ENCODE measurements around a stretch of chr6.

- RRBS, result no CpG with 5 or more reads among the region's 3 CpGs
These were observed 23.4 kb upstream of the ELOVL2 start for GRCh38 chr6:11067486-11067919.

DNA sequence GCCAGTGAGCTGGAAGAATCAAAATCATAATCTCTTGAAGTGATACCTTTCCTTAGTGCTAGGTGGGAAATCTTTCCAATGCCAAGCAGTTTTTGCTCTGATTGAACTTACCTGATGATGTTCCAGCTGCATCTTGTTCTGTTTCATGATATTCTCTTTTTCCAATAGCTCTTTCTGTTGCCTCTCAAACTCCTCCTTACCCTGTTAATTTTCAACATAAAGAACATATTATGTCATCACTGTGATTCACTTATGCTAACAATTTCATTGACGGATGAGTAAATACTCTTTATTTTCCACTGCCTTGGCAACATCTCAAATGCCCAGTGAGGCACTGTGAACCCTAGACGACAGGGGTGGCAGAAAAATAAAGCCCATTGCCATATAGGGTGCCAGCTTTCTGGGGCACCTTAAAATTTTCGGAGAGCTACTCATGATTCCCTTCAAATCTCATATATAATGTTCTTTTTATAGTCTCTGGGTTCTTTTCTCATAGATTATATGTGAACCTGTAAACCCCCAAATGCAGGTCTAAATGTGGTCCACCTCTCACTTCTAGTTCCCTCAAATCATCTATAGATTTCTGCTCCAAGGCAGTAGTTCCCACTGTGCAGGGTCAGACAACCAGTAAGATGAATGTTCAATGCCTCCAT lies 44.2 kb downstream of the NEDD9 start:
- RRBS, result no CpG with 5 or more reads among the region's 3 CpGs

DNA sequence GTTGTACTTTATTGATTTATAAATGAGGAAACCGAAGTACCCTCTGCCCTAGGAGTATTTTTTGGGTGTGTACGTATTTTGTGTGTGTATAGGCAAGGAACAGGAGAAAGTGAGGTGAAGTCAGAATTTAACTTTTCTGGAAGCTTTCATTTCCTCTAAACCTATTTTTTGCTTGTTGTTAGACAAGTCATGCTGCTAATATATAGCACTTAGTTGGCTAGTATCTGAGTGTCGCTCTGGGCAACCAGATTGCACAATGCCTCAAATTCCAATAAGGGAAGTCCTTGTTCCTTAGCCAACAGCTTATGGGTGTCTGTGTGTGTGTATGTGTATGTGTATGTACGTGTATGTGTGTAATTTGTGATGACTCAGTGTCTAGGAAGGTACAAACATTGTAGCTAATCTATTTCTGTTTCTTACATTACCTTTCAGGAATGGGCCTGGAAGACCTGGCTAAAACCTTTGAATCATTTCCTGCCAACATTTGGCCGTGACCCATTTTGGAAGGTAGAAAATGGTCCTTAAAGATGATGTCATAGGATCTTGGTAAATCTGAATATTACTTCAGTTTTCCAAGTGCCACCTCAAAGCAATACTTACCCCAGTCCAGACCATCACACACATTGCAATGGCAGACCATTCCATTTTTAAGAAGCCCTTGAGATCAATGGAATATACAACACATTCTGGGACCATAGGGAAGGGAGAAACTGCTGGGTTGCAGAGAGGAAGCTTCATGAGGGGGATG lies 25.3 kb downstream of the NEDD9 start:
- RRBS, result no CpG with 5 or more reads among the region's 5 CpGs

DNA sequence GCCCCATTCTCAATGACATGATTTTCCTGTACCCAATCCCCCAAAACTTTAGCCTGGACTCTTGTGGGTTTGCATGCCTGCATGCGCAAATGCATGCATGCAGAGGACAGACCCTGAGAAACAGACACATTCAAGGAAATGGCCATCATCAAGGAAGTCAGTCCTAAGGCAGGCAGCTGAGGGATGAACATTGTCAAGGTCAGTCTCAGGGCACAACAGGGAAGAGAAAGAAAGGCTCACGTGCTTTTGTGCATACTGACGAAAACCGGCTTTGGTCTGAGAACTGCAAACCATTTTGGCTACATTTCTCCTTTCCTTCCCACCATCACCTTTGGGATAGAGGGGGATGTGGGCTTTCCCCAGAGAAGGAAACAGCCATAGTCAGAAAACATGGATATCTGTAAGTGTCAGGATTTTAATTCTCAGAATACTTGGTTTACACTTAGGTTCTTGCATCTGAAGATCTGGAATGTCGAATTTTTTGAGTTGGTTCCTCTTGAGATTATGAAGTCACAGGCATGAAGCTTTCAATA lies 12.9 kb downstream of the NEDD9 start:
- RRBS, result no CpG with 5 or more reads among the region's 5 CpGs

DNA sequence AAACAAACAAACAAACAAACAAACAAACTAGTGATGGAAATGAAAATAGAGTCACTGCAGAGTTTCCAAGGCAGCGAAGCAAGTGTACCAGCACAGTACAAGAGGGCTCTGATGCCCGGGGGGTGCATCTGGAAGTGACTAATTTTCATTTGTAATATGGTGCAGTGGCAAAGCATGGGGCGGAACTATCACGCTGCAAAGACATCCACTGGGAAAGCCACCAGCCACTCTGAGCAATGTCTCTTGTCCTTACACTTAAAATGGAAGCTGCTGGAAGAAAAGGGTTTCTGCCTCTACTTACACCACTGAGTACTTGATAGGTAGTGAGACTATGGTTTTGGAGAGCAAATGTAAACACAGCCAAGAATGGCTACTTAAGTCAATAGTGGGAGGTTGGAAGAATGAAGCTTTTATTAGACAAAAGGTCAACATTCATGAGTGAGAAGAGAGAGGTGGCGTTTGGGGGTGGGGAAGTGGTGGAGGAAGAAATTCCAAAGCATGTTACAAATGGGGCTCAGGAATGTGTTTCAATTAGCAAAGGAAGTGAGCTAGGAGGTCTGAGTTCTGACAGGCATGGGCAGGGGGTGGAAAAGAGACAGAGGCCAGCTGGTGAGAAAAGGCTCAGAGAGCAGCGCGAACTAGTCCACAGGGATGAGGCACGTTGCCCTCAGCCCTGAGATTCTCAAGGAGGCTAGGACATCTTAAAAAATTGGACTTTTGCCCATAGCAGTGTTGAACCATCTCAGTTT lies 44.6 kb upstream of the NEDD9 start:
- RRBS, result no CpG with 5 or more reads among the region's 8 CpGs

DNA sequence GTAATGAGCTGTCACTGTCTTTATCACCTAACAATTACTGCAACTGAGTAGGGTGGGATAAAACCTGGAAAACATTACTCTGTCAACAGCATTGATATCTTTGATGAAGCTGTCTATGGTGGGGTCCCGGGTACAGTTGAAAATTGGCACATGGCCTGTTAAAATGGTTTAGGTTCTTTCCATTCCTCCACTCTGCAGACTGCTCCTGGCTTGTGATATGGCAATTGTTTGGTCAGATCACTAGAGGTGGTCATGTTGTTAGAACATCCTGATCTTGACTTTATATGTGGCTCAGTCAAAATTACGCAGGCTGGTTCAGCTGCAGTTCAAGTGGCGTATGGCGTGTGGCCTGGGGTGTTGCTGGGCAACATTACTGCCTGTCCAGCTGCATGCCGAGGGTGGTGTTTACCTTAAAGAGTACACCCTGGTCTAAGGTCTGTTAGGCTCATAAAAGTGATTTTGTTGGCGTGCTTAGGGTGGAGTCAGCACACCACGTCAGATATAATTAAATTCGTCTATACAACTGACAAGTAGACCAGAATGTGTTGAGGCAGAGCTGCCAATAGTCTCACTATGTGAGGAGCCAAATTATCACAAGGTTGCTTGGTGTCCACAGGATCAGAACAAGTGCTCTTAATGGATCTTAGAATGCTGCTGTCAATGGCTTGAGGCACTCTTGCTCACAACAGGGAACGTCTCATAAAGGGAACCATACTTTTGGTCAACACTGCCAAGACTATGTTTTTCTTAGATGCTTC lies 55.6 kb upstream of the NEDD9 start:
- RRBS, result no CpG with 5 or more reads among the region's 9 CpGs

DNA sequence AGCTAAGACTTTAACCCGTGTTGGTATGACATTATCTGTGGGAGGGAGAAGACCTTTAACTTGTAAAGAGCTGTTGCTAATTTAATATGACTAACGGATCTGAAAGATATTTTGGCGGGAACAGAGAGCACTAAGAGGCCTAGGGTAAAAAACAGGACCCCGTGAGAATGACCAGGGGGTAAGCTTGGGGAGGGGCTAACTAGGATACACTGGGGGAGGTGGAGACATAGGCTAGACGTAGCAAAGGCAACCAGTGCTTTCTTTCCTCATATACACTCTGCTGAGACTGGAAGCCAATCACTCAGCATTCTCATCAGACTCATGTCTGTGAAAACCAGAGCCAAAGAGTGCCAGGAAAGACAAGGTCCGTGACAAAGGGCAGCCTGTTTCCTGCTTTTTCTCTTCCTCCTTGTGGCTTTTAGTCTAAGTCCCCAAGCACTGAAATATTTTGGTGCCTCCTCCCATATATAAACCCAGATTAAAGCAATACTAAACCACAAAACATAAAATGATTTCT lies 97.9 kb upstream of the NEDD9 start:
- RRBS, result no CpG with 5 or more reads among the region's 6 CpGs

- RRBS, result no CpG with 5 or more reads among the region's 1 CpG
These were observed 121.3 kb upstream of the TMEM170B start for GRCh38 chr6:11416354-11416639.

- RRBS, result no CpG with 5 or more reads among the region's 1 CpG
These were observed 114.0 kb upstream of the TMEM170B start for GRCh38 chr6:11423530-11423966.

DNA sequence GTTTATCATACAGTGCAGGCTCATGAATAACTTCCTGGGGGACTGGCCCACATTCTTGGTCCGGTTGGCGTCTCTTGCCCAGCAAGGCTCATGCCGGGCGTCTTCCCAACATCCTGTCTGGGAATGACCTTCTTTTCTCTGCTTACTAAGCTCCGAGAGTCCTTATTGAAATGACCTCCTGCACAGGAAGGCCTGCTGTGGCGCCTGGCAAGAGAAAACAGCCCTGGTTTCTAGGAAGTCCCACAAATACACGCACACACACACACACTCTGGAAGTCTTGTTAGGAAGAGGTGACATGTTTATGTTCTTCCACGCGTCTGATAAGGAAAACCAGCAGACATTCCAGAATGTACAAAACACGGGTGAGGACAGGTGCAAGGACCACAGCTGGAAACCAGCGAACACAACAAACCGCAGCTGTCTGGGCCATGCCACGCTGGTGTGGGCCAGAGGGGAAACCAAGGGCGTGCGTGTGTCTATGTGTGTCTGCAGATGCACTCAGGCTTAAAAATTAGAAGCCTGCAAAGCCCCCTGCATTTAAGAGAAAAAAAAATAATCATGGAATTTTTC lies 72.1 kb downstream of the TMEM170B start:
- RRBS, result no CpG with 5 or more reads among the region's 15 CpGs

DNA sequence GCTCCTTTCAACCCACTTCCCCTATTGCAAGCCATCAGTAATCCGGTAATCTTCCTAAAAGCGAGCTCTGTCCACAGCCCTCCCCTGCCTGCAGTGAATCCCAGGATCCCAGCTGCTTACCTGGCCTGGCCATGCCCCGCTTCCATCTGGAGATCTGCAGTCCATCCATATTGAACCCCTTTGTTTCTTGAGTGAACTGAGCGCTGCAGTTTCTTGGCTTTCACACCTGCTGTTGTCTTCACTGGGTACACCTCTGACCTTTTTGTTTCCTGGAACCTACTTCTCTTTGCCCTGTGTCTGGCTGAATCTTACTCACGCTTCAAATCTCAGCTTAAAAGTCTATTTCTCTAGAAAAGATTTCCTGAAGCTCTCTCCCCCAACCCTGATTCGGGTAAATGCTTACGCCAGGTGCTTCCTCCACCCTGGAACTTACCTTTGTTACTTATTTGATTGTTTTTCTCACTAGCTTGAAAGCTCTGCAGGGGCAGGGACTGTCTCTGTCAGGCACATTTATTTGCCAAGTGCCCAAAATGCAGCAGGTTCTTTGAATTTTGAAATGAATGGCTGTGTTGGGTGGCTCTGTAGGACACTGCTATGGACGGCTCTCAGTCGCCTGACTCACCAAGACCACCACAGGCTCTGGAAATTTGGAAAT lies 50.3 kb downstream of the ADTRP start:
- RRBS, result no CpG with 5 or more reads among the region's 9 CpGs

DNA sequence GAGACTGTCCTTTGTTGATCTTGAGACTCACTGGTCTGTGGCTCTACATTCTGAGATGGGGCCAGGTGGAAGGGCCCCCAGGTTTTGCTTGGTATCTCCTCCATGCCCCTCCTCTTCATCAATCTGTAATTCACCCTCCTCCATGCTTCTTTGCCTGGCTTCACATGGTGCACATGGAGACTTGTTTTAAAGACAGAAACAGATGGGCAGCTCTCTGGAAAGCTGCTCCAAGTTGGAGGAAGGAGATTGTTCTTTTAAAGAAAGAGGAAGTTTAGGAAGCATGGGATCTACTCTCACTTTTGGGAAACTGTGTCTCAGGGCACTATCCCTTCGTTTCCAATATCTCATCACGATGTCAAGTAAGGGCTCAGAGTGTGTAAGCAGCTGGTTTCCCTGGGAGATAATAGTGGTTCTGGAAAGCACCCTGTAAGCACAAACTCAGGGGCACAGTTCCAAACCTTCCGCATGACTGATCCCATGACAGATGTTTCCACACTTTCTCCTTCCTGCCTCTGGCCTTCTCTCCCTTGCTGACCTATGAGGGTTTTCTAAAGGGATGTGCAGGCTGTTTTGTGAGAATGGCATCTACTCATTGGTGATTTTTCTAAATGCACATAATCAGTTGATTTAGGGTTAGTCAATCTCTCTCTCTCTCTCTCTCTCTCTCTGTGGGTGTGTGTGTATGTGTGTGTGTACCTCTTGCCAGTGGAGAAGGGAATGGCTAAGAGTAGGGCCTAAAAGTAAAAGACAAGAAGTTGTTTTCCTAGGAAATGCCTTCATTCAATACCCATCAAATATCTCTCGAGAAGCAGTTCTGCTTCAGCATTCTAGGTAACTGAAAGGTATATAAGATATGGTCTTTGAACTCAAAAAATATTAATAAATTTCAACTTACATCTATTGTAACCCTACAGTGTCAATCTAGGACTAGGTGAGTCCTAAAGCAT lies 33.8 kb downstream of the ADTRP start:
- RRBS, result no CpG with 5 or more reads among the region's 4 CpGs

DNA sequence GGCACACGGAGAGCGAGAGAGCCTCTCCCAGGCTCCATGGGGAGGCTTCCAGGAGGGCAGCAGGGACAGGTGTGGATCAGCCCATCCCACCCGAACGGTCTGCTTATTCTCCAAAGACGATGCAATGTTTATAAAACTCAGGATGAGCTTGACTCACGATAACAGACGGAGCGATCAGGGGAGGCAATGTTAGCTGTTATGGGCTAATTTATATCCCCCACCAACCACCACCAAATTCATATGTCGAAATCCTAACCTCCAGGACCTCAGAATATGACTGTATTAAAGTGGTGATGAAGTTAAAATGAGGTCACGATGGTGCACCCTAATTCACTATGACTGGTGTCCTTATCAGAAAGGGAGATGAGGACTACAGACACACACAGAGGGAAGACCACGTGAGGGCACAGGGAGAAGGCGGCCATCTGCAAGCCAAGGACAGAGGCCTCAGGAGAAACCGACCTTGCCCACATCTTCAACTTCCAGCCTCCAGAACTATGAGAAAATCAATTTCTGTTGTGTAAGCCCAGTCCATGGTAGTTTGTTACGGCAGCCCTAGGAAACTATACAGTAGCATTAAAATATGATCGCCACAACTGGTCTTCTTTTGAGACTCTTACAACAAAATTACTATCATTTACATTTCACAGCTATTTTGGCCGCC lies 7.0 kb downstream of the ADTRP start:
- RRBS, result no CpG with 5 or more reads among the region's 16 CpGs

DNA sequence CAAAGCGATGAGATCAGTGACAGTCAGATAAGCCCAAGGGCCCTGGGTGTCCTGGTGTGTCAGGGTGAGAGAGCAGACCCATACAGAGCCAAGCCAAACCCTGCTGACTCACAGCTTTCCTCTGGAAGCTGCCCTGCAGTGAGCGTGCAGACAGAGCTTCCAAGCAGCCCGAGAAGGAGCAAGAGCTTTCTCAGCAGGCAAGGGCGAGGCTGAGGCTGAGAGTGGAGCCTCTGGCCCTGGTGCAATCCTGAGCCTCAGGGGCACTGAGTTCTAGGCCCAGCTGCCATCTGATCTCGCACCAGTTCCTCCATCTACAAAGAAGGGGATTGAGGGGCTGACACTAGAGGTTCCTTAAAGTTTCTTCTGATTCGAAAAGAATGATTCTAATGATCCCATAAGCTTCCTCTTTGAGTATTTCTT lies 91.0 kb upstream of the HIVEP1 start:
- RRBS, result no CpG with 5 or more reads among the region's 6 CpGs

- RRBS, result no CpG with 5 or more reads among the region's 6 CpGs
These were observed 10.5 kb upstream of the HIVEP1 start for GRCh38 chr6:12001624-12002062.

- RRBS, result no CpG with 5 or more reads among the region's 9 CpGs
These were observed 128.4 kb downstream of the HIVEP1 start for GRCh38 chr6:12140278-12141126.

DNA sequence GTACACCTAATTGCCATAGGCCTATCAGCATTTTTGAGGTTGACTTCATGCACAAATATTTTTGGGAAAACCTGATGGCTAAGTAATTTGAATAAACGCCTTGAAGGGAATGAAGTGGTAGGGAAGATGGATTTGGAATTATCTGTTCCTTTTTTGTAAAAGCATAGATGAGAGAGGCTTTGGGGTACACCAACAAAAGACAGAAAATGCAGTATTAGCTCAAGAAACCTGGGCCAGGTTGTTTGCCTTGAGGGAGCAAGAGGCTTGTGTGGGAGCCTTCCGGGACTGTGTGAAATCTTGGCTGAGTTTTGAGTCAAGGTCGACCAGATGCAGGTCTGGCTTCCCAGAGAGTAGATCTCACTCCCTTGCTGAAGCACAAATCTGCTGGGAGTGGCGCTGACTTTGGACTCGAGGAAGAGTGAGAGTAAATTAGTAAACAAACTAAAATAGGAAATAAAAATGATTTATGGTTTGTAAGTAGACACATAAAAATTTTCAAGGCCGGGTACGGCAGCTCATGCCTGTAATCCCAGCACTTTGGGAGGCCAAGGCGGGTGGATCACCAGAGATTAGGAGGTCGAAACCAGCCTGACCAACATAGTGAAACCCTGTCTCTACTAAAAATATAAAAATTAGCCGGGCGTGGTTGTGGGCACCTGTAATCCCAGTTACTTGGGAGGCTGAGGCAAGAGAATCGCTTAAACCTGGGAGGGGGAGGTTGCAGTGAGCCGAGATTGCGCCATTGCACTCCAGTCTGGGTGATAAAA lies 27.9 kb upstream of the EDN1 start:
- RRBS, result no CpG with 5 or more reads among the region's 14 CpGs

- RRBS, result no CpG with 5 or more reads among the region's 1 CpG
These were observed 1.3 kb downstream of the EDN1 start for GRCh38 chr6:12291521-12291807.

DNA sequence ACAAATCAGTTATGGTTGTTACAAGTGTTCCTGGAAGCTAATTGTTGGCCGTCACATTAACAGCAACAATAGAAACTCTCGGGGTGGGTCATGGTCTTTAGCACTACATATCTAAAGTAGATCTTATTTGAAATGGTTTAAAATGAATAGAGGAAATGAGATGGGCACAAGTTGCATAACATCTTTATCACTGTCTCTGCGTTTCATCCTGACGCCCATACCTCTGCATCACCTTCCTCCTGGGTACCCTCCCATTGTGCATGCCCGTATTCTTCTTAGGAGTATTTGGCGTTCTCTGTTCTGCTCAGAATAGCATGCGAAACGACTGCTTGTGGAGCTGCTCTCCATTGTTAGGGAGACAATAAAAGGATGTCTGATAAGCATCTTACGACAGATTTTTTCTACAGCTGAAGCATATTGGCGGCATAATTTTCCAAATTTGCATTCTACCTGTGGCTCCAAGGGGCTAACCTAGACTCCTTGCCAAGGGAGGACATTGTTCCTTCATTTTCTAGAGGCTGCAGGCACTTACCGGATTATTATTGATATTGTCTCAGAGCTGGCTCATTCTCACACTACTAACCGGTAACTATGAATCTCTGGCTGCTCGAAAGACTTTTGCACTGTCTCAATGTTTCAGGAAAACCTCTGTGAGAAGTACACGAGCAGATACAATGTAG lies 118.6 kb downstream of the EDN1 start:
- RRBS, result no CpG with 5 or more reads among the region's 14 CpGs

- RRBS, result no CpG with 5 or more reads among the region's 10 CpGs
These were observed 177.7 kb upstream of the PHACTR1 start for GRCh38 chr6:12538724-12539426.

Measured in cardiac fibroblast (primary cell).